Renal cortical epithelial cell (primary cell): ENCODE results near the gene EIF1AD.

DNA sequence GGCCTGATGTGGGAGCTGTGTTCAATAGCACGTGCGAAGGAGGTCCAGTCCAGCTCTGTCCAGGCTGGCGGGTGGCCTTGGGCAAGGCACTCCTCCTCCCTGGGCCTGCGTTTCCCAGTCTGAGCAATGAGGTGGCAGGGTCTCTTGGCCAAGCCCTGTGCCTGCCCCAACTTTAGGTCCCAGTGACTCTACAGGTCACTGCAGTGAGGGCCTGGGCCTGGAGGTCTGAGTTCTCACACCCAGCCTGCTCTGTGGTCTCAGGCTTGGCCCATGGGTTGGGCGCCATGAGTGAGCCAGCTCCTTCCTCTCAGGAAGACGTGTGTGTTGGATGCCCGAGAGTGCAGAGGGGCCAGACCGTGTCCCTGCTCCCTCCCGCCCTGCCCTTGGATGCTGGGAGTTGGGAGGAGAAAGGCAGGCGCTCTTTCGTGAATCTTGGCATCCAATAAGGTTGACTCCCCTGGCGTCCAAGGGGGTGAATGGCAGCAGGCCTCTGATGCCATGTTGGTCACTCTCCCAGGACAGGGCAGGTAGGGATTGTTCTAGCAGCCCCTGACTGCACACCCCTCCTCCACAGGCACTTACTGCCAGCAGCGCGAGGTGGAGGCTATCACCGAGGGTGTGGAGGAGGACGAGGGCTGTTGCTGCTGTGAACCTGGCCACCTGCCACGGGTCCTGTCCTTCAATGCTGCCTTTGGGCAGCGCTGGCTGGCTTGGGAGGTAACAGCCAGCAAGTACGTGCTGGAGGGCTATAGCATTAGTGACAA lies 7.9 kb upstream of the SIPA1 start:
- RRBS: no CpG with 5 or more reads among the region's 19 CpGs

DNA sequence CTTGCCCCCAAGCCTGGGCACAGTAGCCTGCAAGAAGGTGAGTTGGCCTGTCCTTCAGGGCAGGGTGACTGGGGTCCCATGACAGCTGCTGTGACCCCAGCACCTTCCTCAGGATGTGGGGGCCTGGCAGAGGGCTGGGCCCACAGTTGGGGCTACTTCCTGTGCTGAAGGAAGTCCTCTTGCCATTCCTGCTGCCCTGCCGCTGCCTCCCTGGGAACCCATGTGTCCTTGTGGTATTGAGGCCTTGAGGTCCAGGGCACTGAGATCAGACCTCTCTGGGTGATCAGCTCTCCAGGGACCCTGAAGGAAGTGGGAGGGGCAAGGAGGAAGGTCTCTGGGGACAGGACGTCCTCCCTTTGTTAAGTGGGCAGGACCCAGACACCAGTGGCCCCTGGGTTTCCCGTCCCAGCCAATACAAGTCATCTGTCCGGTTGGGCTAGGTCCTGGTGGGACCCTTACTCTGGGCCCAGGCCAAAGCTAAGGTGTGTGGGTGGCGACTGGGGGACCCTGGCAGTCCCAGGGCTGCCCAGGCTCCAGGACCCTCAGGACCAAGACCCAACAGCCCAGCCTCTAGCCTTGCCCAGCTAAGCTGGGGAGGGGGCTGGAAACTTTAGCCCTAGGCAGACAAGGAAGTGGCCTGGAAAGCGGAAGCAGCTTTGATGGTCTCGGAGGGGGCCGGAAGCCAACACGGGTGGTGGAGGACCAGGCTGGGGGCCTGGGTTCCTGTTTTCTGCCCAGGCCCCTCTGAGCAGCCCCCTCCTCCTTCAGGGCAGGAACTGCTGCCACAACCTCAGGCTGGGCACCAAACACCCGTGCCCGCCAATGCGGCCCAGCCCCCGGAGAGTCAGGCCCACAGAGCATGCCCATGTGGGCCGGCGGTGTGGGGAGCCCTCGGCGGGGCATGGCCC lies 2.4 kb downstream of the SIPA1 start:
- RRBS: no CpG with 5 or more reads among the region's 17 CpGs

- RRBS: no CpG with 5 or more reads among the region's 17 CpGs
Observed at GRCh38 chr11:65651444-65652384, 11.0 kb downstream of the RELA start.

GRCh38 chr11:65776895-65777807 lies 3.6 kb downstream of the AP5B1 start:
- RRBS: no CpG with 5 or more reads among the region's 17 CpGs

GRCh38 chr11:65813997-65815101 lies 19.4 kb upstream of the SNX32 start:
- RRBS: no CpG with 5 or more reads among the region's 23 CpGs

GRCh38 chr11:65852699-65853413 lies 5.1 kb downstream of the CFL1 start:
- RRBS: 90% methylated on average over 7 of the region's 24 CpGs

DNA sequence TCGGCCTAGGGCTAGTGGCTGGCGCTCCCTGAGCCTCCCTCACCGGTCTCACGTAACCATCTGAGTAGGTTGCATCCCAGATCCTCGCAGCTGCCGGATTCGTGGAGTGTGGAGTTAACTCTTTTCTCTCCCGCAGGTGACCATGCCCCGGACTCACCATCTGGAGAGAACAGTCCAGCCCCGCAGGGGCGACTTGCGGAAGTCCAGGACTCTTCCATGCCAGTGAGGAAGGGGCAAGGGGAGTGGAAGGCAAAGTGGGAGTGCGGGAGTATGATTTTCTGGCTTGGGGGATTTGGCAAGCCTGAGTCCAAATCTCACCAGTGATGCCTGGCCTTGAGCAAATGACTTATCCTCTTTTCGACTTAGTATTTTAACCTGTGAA lies 972 bp downstream of the MUS81 start:
- RRBS: 0% methylated on average over 2 of the region's 14 CpGs

- RRBS: no CpG with 5 or more reads among the region's 2 CpGs
Observed at GRCh38 chr11:65862969-65863238, 2.7 kb downstream of the MUS81 start.

GRCh38 chr11:65867387-65868180 lies 5.0 kb downstream of the EFEMP2 start:
- RRBS: no CpG with 5 or more reads among the region's 29 CpGs

- RRBS: no CpG with 5 or more reads among the region's 12 CpGs
Observed at GRCh38 chr11:65878303-65878752, 1.3 kb upstream of the CTSW start.

DNA sequence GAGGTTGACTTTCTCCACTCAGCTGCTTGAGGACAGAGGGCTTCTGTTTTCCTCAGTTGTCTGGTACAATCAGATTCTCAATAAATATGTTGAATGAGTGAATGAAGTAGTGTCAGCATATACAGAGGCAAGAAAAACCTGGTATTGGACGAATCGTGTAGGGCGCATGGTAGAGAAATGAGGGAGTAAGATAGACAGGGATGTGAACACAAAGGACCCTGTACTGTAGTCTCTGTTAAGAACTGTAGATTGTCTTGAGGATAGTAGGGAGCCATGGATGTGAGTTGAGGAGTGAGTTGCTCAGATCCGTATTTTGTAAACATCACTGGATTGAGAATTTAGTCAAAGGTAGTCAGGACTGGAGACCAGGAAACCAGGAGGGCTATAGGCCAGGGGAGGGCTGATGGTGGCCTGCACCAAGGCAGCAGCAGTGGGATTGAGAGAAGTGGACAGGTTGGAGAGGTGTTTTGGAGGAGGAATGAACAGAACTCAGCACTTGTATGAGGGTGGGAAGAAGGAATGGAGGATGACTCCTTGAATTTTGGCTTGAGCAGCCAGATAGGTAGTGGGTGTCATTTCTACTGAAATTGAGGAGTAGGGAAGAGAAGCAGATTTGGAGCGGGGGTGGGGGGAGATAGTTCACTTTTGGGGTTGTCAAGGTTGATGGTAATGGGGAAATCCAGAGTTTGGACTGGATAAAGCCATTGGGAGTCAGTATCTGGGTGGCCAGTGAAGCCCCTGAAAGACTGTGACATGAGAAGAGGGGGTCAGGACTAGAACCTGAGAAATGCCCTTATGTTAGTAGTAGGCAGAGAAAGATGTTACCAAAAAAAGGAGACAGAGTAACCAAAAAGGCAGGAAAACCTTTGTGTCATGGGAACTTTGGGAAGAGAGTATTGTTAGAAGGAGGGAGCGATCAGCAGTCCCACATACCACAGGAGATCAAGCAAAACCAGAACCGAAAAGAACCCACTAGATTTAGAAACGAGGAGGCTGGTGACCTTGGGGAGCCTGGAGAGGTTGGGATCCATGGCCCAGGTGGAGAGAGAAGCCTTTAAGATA lies 1.2 kb downstream of the SART1 start:
- RRBS: no CpG with 5 or more reads among the region's 8 CpGs

- RRBS: 1% methylated on average over 17 of the region's 52 CpGs
Observed at GRCh38 chr11:66001951-66002617, at the start of gene EIF1AD. EIF1AD (minus strand) TSS chr11:66002157.

- RRBS: no CpG with 5 or more reads among the region's 4 CpGs
Observed at GRCh38 chr11:66011366-66011641, 504 bp upstream of the CST6 start.

DNA sequence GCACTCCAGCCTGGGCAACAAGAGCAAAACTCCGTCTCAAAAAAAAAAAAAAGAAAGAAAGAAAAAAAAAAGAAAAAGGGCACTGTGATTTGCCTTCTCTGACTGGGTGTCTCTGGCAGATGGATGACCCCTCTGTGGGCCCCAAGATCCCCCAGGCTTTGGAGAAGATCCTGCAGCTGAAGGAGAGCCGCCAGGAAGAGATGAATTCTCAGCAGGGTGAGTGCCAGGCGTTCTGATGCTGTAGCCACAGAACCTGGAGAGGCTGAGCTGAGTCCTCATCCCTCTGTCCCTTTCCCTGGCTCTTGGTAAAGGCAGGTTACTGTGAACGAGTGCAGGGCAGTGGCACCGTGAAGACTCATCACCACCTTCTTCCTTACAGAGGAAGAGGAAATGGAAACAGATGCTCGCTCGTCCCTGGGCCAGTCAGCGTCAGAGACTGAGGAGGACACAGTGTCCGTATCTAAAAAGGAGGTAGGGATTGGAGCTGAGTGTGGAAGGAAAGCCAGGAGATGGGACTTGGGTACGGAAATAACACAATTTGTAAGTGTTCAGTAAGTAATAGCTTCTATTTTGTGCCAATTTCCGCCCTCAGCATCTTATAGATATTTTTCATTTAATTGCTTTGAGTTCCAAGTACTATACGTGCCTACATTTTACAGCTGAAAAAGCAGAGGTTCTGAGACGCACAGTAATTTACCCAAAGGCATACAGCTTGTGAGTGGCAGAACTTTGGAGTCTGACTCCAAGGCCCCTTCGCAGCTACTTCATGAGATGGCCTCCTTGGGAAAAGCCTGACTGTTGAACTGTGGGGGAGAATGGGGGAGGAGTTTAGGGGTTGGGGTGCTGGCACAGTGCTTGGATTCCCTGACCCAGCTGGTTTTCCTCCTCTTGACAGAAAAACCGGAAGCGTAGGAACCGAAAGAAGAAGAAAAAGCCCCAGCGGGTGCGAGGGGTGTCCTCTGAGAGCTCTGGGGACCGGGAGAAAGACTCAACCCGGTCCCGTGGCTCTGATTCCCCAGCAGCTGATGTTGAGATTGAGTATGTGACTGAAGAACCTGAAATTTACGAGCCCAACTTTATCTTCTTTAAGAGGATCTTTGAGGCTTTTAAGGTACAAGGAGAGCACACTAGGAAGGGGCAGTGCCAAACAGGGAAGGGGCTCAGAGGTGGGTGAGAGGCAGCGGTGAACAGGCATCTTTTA lies 6.2 kb downstream of the SF3B2 start:
- RRBS: 98% methylated on average over 5 of the region's 24 CpGs

GRCh38 chr11:66126589-66127726 lies 56.9 kb downstream of the PACS1 start:
- RRBS: 22% methylated on average over 3 of the region's 17 CpGs

GRCh38 chr11:66261323-66262169 lies 4.0 kb downstream of the KLC2 start:
- RRBS: no CpG with 5 or more reads among the region's 22 CpGs

DNA sequence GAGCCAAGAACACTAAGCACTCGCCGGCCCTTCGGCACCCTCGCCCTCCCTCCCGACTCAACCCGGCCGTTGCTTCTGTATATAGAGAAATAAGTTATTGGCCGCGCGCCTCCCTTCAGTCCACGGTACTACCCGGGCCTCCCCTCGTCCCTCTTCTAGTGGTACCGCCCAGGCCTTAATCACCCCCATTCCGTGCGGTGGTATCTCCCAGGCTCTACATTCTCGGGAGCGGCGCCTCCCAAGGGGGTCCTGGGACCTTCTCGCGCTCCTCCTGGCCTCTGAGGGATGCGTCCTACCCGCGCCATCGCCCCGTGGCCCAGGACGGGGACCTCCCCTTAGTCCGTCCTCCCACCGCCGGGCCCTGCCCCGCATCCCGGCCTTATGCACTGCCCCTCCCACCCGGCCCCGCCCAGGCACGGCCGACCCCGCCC lies 1.2 kb upstream of the RAB1B start:
- RRBS: 9% methylated on average over 9 of the region's 37 CpGs

DNA sequence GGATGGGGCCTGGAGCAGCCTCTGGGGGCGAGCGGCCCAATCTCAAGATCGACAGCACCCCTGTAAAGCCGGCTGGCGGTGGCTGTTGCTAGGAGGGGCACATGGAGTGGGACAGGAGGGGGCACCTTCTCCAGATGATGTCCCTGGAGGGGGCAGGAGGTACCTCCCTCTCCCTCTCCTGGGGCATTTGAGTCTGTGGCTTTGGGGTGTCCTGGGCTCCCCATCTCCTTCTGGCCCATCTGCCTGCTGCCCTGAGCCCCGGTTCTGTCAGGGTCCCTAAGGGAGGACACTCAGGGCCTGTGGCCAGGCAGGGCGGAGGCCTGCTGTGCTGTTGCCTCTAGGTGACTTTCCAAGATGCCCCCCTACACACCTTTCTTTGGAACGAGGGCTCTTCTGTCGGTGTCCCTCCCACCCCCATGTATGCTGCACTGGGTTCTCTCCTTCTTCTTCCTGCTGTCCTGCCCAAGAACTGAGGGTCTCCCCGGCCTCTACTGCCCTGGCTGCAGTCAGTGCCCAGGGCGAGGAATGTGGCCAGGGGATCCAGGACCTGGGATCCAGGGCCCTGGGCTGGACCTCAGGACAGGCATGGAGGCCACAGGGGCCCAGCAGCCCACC lies 1.7 kb upstream of the CNIH2 start:
- RRBS: no CpG with 5 or more reads among the region's 11 CpGs

GRCh38 chr11:66282014-66283288 lies 4.5 kb downstream of the CNIH2 start:
- RRBS: no CpG with 5 or more reads among the region's 50 CpGs

- RRBS: no CpG with 5 or more reads among the region's 3 CpGs
Observed at GRCh38 chr11:66349016-66349544, 1.7 kb upstream of the B4GAT1 start.